Penis (tissue), 1 donor: Measurements from ENCODE around the gene TYW1.

DNA sequence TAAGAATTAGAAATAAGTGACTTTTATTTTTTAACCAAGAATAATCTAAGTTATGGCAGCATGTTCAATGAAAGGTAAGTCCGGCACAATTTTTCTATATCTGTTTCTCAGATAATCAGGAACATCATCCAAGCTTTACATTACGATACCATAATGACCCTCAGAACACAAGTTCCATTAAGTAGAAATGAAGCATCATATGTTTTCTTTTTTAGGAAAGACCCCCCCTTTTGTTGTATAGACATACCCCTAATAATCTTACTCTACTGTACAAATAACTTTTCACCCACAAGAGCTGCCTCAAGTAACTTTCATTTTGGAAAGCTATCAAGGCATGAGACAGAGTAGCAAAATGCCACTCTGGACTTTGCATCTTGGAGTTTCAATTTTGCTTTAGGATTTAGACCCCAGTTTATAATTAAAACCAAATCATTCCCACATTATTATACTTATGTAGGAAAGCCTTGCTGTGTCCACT lies 7.6 kb downstream of the SBDS start:
- PRO-cap = no peak

- PRO-cap = bidirectional peak, plus-strand start at chr7:66996854, minus-strand start at chr7:66996582; unidirectional peak, minus-strand start at chr7:66997090
Measured at GRCh38 chr7:66996686-66997432, at the start of gene TYW1. Gene TYW1 (plus strand): TSS chr7:66996833.

DNA sequence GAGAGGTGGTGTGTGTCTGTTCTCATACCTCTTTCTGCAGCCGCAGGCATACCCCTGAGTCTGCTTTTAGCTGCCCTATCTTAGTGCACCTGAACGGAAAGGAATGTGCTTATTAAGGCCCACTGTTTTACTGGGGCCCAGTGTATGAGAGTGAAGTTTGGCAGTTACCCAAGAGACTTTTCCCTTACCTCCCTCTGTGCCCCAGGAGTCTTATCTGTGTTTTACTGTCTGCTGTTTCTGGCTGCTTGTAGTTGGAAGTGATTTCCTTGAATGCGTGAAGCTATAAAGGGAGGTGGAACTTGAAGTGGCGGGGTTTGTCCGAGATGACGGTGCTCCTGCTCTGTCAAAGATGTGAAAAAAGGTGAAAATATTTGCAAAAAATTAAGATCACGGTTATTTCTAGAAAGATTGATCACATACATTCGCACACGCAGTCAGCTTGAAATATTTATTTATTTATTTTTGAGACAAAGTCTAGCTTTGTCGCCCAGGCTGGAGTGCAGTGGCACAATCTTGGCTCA lies 104.5 kb downstream of the TYW1 start:
- PRO-cap = no peak

GRCh38 chr7:68014726-68014925 lies 737.9 kb downstream of the SPDYE21 start:
- PRO-cap = no peak

- PRO-cap = no peak
Measured at GRCh38 chr7:69394281-69394729, 204.0 kb upstream of the AUTS2 start.

- PRO-cap = no peak
Measured at GRCh38 chr7:69597126-69597625, 1.1 kb upstream of the AUTS2 start.

DNA sequence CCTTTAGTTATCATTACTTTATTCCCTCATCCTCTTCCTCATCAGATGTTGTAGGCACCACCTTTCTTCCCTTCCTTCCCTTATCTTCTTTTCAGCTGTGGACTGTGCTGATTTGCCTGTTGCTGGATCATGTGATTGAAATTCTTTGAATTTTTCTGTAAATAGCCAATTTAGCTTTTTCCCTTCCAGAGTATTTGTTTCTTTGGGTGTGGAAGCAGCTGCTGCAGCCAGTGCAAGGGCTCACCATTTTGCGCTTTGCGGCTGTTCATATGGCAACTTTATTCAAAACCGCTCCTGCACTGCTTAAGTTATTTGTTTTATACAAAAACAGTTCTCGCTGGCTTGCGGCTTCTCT lies 151.1 kb downstream of the AUTS2 start:
- PRO-cap = no peak

DNA sequence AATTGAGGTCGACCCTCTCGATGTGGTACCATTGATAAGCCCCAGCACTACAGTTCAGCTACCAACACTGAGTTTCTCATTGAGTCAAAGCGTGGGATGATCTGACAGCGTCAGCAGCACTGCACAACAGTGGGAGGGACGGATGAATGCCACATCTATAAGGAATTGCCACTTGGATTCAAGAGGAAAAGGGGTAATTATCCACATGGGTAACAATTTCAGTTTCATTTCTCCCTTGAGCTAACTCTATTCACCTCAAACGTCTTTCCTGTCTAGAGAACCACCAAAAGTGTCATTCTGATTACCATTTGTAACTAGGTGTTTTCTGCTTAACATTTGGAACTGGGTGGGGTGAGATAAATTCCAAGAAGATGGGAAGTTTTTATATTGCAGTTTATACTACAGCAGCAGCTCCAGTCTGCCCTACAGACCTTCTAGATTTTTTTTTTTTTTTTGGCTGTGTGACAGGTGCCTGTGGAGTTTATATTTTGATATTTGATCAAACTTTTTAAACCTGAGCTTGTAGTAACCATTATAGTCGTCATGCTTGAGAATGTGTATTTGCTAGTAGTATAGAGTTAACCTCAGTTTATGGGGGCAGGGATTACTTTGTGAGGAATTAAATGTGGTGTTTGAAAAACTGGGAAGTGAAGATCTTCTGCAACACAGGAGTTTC lies 343.0 kb downstream of the AUTS2 start:
- PRO-cap = unidirectional peak, plus-strand start at position 444 of the sequence

DNA sequence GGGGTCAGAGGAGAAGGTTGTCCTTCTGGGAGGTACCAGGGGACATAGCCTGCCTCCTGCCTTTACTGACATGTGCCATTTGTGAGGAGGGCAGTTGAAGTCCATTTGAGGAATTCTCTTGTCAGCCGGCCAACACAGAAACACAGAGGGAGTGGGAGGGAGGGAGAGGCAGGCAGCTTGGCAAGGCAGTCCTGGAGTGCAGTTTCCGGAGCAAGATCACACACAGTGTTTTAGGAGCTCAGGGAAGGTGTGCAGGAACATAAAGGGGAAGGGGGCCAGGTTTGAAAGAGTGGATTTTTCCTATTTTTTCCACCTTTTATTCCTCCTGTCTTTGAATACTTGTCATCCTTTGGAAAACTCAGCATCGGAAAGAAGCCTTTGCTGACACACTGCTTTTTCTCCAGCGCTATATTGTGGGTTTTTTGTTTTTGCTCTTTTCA lies 369.0 kb downstream of the AUTS2 start:
- PRO-cap = no peak

GRCh38 chr7:70208380-70209251 lies 610.3 kb downstream of the AUTS2 start:
- PRO-cap = no peak

DNA sequence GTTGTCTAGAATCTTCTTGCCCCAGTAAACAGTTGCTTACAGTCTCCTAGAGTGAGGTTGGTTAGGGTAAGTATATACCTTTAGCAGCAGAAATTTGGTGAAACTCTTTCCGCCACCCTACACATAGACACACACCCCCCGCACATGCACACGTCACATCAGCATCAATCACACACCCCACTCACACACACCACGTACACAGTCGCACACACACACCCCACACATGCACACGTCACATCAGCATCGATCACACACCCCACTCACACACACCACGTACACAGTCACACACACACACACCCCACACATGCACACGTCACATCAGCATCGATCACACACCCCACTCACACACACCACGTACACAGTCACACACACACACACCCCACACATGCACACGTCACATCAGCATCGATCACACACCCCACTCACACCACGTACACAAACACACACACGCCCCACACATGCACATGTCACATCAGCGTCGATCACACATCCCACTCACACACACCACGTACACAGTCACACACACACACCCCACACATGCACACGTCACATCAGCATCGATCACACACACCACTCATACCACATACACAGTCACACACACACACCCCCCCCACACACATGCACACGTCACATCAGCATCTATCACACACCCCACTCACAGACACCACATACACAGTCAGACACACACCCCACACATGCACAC lies 636.4 kb upstream of the GALNT17 start:
- PRO-cap = no peak

DNA sequence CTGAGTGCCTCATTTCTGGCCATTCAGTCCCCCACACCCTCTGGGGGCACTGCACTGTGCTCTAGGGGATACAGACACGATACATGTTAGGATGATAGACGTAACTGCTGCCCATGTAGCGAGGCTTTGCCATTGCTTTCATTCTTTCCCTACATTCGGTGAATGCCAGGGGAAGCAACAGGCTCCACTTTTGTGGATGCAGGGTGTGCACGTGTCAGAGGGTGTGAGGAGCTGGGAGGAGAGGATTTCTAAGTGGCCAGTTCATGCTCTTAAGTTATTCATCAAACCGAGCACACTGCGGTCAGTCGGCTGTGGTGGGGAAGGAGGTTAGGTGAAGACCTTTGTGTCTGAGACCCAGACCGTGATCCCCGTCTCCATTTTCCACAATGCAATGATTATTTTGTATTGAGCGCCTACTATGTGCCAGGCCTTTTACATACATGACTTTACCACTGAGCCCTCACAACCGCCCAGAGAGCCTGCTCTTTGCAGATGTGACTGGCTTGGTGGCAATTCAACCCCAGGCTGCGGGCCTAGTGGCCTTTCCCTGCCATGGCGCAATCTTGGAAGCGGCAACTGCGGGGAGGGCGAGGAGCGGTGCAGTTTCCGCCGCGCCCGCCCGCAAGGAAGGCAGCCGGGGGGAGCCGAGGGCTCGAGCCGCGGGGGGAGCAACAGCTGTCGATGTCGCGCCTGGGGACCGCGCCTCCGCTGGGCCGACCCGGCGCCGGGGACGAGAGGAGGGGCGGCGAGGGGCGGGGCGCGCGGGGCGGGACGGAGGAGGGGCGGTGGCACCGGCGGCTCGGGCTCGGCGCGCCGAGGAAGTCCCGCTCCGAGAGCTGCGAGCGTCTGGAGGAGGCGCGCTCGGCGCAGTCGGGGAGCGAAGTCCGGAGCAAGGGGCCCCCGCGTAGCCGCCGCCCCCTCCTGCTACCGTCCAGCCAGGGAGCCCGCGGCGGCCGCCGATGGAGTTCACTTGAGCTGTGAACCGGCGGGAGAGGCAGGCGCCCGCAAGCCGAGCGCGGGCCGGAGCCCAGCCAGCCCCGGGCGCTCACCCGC lies 438.4 kb upstream of the GALNT17 start:
- PRO-cap = bidirectional peak, plus-strand start at position 832 of the sequence, minus-strand start at position 848 of the sequence

GRCh38 chr7:70738080-70738643 lies 393.8 kb upstream of the GALNT17 start:
- PRO-cap = no peak

GRCh38 chr7:70765964-70766773 lies 365.8 kb upstream of the GALNT17 start:
- PRO-cap = no peak

GRCh38 chr7:70810640-70811130 lies 321.3 kb upstream of the GALNT17 start:
- PRO-cap = no peak

GRCh38 chr7:71135550-71136000 lies 3.6 kb downstream of the GALNT17 start:
- PRO-cap = no peak

GRCh38 chr7:71221463-71221856 lies 89.5 kb downstream of the GALNT17 start:
- PRO-cap = no peak

- PRO-cap = no peak
Measured at GRCh38 chr7:71308051-71308569, 176.2 kb downstream of the GALNT17 start.

GRCh38 chr7:71458200-71458479 lies 326.2 kb downstream of the GALNT17 start:
- PRO-cap = no peak

GRCh38 chr7:71579228-71580241 lies 447.6 kb downstream of the GALNT17 start:
- PRO-cap = no peak